H1 (cell line): ENCODE measurements around the genes KTN1 and SLC35F4.

DNA sequence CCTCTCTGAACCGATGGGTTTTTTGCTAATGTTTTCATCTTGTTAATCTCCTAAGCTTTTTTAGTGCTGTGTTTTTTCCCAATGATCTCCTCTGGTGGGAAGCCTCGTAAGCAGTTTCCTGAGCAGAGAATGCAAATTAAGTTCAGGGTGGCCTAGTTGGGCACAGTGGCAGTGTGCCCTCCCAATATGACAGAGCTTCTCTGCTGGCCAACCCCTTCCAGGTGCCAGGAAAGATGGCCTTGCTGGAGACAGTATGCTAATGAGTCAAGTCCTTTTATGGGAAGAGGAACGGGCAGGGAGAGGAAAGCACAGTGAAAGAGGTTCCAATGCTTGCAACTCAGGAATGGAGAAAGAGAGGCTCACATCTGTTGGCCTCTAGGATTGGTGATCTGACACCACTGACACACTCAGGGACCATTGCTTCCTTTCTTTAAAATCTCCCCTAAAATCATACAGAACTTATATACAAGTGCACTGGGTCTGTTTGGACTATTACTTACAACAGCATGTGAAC is 115.7 kb downstream of the GCH1 start:
- RRBS, result no CpG with 5 or more reads among the region's 3 CpGs
CAGE:
- cytosol, long polyA plus RNA, result no peak
- long polyA plus RNA, result no peak
- nucleus, long polyA plus RNA, result no peak

DNA sequence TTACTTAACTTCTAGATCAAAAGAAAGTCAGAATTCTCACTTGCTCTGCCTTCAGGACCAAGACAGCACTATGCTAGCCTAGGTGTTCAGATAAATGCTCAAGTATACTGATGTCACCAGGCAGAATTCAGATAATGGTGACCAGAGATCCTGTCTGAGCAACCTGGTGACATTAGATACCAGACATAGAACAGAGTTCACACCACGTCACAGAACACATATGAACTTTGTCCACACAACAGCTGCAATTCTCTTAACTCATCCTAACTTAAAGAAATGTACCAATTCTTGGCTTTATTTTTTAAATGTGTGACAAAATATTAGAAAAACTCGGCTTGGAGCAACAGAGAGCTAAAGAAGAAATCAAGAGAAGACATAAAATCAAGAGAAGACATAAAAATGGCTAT is 58.1 kb downstream of the GCH1 start:
- RRBS, result no CpG with 5 or more reads among the region's 2 CpGs
CAGE:
- cytosol, long polyA plus RNA, result no peak
- long polyA plus RNA, result no peak
- nucleus, long polyA plus RNA, result no peak

DNA sequence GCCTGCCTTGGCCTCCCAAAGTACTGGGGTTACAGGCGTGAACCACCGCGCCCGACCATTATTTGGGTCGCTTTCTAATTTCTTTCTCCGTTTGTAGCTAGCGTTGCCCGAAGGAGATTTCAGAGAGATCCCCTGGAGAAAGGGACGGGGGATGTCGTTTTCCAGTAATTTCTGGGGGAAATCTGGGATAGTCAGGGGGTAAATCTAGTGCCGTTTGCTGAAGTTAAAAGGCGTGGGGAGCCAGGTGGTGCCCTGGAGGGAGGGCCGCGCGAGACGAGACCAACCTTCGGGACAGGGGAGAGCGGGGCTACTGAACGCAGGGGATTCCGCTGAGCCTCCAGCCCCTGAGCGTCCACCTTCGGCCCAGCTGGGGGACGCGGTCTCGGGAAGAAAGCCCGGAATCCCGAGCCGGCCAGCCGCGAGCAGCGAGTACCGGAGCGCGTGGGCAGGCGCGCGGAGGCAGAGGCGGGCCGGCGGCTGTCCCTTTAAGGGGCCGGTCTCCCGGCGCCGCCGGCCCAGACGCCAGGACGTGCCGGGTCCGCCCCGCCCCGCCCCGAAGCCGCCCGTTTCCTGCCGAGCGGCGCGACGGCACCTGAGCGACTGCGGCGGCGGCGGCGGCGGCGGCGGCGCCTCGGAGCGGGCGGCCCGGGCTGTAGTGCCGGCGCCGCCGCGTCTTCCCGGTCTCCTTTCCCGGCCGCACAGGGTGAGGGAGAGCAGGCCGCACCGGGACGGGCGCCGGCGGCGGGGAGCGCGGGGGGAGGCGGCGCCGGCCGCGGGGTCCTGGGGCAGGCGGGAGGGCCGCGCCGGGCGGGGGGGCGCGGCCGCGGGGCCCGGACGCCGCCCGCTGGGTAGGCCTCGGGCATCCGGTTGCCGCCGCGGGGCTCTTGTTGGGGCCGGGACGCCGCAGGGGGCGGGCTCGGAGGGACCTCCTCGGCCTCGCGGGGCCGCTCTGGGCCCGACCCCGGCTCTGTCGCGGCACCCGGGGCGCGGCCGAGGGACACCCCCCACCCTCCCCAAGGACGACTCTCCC is at the start of gene KTN1:
Gene KTN1, plus strand, starts transcription at position 556 of the 1,030 bp plus-strand sequence.
- RRBS, result under 1% methylated on average over 33 of the region's 131 CpGs
CAGE:
- cytosol, long polyA plus RNA, result start-site peak on the plus strand centred at position 575 of the sequence, 33 bp wide, 137 reads; start-site peak on the plus strand centred at position 649 of the sequence, 13 bp wide, 21 reads
- long polyA plus RNA, result start-site peak on the minus strand centred at position 463 of the sequence, 65 bp wide, 22 and 23 reads in 2 replicates; start-site peak on the plus strand centred at position 613 of the sequence, 115 bp wide, 534 and 422 reads in 2 replicates
- nucleus, long polyA plus RNA, result start-site peak on the plus strand centred at position 588 of the sequence, 147 bp wide, 1,395 reads

- RRBS, result no CpG with 5 or more reads among the region's 1 CpG
CAGE:
- cytosol, long polyA plus RNA, result no peak
- long polyA plus RNA, result no peak
- nucleus, long polyA plus RNA, result start-site peak on the plus strand at chr14:55616518-55616614, 328 reads
Observed at GRCh38 chr14:55616397-55616680, 36.3 kb downstream of the KTN1 start.

DNA sequence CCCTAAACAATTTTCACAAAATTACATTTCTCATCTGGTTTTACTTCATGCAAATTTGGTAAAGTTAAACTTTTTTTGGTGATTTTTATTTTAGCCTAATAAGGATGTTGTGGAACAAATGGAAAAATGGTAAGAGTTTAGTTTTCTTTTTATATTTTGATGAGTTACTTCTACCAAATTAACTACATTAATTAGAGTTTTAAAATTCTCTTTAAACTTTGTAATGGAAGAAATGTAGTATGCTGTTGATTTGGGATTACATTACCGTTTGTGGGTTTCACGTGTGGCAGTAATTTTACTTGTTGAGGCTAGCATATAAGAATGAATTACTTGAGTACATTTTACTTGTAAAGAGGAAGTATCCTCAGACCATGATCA is 66.9 kb downstream of the KTN1 start:
- RRBS, result no CpG with 5 or more reads among the region's 2 CpGs
CAGE:
- cytosol, long polyA plus RNA, result no peak
- long polyA plus RNA, result no peak
- nucleus, long polyA plus RNA, result no peak

GRCh38 chr14:55661404-55661813 is 81.4 kb downstream of the KTN1 start:
- RRBS, result no CpG with 5 or more reads among the region's 2 CpGs
CAGE:
- cytosol, long polyA plus RNA, result no peak
- long polyA plus RNA, result no peak
- nucleus, long polyA plus RNA, result no peak

- RRBS, result no CpG with 5 or more reads among the region's 1 CpG
CAGE:
- cytosol, long polyA plus RNA, result no peak
- long polyA plus RNA, result no peak
- nucleus, long polyA plus RNA, result start-site peak on the plus strand at chr14:55667244-55667277, 208 reads
Observed at GRCh38 chr14:55666856-55667438, 86.9 kb downstream of the KTN1 start.

DNA sequence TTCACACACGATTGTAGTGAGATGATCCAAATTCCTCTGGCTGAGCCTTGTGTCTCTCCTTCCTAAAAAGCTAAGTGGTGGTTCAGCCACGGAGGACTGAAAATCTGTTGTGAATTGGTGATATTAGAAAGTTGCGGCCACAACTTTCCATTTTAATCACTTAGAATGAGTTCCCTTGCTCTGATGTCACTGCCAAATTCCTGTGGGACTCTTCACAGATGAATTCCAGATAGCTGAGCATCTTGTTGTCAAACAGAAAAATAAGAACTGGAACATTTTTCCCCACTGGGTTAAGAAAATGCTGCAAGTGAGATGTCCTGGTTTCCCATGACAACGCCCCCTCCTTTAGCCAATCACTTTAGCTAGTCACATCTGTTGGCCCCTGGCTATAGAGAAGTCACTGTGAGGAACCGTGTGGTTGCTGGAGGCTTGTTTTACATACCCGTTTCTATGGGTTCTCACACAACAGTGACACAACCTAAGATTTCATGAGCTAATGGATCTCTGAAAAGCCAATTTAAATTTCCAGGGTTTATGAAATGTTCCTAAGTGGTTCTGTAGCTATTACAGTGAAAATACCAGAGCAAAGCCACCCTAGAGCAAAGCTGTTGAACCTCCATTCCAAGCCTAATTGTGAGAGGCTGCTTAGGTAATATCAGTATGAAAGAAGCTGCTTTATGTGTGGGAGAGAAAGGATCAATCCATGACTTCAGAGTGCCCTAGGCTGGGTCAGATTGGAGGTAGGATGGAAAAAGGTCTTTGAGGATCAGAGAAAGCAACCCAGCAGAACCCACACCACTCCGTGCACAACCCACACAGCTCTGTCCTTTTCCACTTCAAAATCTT is 136.0 kb downstream of the KTN1 start:
- RRBS, result no CpG with 5 or more reads among the region's 7 CpGs
CAGE:
- cytosol, long polyA plus RNA, result no peak
- long polyA plus RNA, result no peak
- nucleus, long polyA plus RNA, result no peak

GRCh38 chr14:55803063-55803528 is 223.1 kb downstream of the KTN1 start:
- RRBS, result no CpG with 5 or more reads among the region's 1 CpG
CAGE:
- cytosol, long polyA plus RNA, result no peak
- long polyA plus RNA, result no peak
- nucleus, long polyA plus RNA, result no peak

DNA sequence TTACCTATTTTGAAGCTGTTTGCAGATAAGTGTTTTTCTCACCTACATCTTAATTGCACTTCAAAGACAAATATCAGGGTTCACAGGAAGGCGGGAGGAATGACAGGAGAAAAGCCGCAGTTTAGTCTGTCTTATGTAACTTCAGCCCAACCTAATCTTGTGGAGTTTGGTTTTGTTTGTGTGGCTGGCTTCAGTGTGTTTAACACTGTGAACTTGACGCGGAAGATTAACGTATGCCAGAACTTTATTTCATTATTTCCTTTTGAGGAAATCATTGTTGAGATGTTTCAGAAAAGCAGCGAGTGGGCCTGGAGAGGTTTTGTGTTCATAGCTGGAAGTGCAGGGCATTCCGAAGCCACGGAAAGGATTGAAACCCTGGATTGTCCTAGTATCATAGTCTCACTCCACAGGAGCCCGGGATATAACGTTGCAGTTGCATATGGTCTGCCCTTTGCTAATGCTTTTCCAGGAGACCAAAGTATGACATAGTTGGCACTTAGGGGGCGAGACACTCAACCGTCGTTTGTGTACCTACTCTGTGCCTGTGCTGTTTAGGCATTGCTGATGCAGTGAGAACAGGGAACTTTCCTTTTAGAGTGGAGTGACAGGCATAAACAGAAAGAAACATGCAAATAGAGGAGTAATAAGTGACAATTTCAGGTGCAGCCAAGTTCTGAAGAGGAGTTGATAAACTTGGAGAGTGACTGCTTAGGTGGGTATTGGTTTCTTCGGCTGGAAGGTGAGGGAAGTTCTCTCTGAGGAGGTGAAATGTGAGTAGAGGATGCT is 2.1 kb downstream of the PELI2 start:
- RRBS, result no CpG with 5 or more reads among the region's 14 CpGs
CAGE:
- cytosol, long polyA plus RNA, result no peak
- long polyA plus RNA, result no peak
- nucleus, long polyA plus RNA, result start-site peak on the plus strand centred at position 636 of the sequence, 275 bp wide, 20 reads

GRCh38 chr14:57269623-57269736 is 709 bp downstream of the AP5M1 start:
- RRBS, result no CpG with 5 or more reads among the region's 2 CpGs
CAGE:
- cytosol, long polyA plus RNA, result no peak
- long polyA plus RNA, result no peak
- nucleus, long polyA plus RNA, result no peak

GRCh38 chr14:57343344-57344305 is 46.8 kb upstream of the NAA30 start:
- RRBS, result no CpG with 5 or more reads among the region's 37 CpGs
CAGE:
- cytosol, long polyA plus RNA, result no peak
- long polyA plus RNA, result no peak
- nucleus, long polyA plus RNA, result no peak

GRCh38 chr14:57865385-57866271 is at the start of gene SLC35F4:
SLC35F4 (minus strand) TSS chr14:57866092.
- RRBS, result 2% methylated on average over 46 of the region's 97 CpGs
CAGE:
- cytosol, long polyA plus RNA, result no peak
- long polyA plus RNA, result no peak
- nucleus, long polyA plus RNA, result no peak

GRCh38 chr14:58170906-58171635 is 19.1 kb upstream of the ARMH4 start:
- RRBS, result no CpG with 5 or more reads among the region's 8 CpGs
CAGE:
- cytosol, long polyA plus RNA, result no peak
- long polyA plus RNA, result no peak
- nucleus, long polyA plus RNA, result no peak

- RRBS, result no CpG with 5 or more reads among the region's 12 CpGs
CAGE:
- cytosol, long polyA plus RNA, result no peak
- long polyA plus RNA, result no peak
- nucleus, long polyA plus RNA, result no peak
Observed at GRCh38 chr14:58244209-58244538, 469 bp upstream of the PSMA3 start.

DNA sequence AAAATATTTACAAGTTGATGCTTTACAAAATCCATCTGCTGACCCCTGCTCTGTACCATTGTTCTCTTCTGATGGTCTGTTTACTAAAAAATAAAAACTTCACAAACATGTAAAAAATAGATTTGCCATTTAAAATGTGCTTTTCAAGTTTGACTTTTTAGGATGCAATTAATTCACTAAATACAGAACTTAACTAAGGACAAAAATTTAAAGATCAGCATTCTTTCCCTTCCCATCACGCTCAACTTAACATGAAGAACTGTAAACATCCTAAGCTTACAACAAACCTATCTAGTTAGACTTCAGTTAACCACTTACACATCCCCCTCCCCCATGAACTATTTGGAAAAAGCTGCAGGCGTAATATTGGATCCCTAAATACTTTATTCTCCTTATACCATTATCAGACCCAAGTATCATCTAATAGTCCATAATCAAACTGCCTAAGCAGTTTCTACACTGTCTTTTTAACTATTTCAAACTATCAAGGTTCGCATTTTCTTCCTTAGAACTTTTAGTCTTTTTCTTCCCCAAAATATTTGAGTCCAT is 21.0 kb downstream of the PSMA3 start:
- RRBS, result no CpG with 5 or more reads among the region's 3 CpGs
CAGE:
- cytosol, long polyA plus RNA, result no peak
- long polyA plus RNA, result no peak
- nucleus, long polyA plus RNA, result start-site peak on the minus strand centred at position 348 of the sequence, 57 bp wide, 32 reads

GRCh38 chr14:58297249-58298317 is 772 bp upstream of the ARID4A start:
- RRBS, result under 1% methylated on average over 4 of the region's 52 CpGs
CAGE:
- cytosol, long polyA plus RNA, result start-site peak on the minus strand at chr14:58297753-58297834, 23 reads; start-site peak on the minus strand at chr14:58298104-58298115, 25 reads
- long polyA plus RNA, result start-site peak on the minus strand at chr14:58298104-58298129, 18 and 104 reads in 2 replicates
- nucleus, long polyA plus RNA, result start-site peak on the minus strand at chr14:58297753-58297796, 30 reads; start-site peak on the minus strand at chr14:58298101-58298139, 194 reads

GRCh38 chr14:58638971-58639189 is 1.1 kb downstream of the DACT1 start:
- RRBS, result no CpG with 5 or more reads among the region's 6 CpGs
CAGE:
- cytosol, long polyA plus RNA, result no peak
- long polyA plus RNA, result no peak
- nucleus, long polyA plus RNA, result no peak

DNA sequence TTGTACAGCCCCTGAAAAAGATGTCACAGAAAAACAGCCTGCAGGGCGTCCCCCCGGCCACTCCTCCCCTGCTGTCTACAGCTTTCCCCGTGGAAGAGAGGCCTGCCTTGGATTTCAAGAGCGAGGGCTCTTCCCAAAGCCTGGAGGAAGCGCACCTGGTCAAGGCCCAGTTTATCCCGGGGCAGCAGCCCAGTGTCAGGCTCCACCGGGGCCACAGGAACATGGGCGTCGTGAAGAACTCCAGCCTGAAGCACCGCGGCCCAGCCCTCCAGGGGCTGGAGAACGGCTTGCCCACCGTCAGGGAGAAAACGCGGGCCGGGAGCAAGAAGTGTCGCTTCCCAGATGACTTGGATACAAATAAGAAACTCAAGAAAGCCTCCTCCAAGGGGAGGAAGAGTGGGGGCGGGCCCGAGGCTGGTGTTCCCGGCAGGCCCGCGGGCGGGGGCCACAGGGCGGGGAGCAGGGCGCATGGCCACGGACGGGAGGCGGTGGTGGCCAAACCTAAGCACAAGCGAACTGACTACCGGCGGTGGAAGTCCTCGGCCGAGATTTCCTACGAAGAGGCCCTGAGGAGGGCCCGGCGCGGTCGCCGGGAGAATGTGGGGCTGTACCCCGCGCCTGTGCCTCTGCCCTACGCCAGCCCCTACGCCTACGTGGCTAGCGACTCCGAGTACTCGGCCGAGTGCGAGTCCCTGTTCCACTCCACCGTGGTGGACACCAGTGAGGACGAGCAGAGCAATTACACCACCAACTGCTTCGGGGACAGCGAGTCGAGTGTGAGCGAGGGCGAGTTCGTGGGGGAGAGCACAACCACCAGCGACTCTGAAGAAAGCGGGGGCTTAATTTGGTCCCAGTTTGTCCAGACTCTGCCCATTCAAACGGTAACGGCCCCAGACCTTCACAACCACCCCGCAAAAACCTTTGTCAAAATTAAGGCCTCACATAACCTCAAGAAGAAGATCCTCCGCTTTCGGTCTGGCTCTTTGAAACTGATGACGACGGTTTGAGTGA is 8.7 kb downstream of the DACT1 start:
- RRBS, result 89% methylated on average over 10 of the region's 66 CpGs
CAGE:
- cytosol, long polyA plus RNA, result no peak
- long polyA plus RNA, result no peak
- nucleus, long polyA plus RNA, result no peak

GRCh38 chr14:58659722-58660018 is 21.9 kb downstream of the DACT1 start:
- RRBS, result no CpG with 5 or more reads among the region's 3 CpGs
CAGE:
- cytosol, long polyA plus RNA, result no peak
- long polyA plus RNA, result no peak
- nucleus, long polyA plus RNA, result no peak